Paraaortic lymph node (tissue), 1 donor: ENCODE results near the gene TMEM81.

DNA sequence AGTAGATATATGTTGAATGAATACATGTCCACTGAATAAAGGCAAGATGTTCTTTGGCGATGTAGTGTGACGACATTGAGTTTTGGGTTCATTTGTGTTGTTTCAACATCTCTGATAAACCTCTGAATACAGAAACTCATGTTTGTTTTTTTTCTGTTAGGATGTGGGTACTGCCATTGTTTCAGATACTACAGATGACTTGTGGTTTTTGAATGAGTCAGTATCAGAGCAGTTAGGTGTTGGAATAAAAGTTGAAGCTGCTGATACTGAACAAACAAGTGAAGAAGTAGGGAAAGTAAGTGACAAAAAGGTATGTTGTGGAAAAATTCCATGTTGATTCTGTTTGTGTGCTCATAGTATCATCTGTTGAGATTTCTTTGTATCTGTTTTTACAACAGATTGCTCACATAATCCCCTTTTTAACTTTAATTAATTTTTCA lies 28.2 kb downstream of the MDM4 start:
- PRO-cap = no peak

DNA sequence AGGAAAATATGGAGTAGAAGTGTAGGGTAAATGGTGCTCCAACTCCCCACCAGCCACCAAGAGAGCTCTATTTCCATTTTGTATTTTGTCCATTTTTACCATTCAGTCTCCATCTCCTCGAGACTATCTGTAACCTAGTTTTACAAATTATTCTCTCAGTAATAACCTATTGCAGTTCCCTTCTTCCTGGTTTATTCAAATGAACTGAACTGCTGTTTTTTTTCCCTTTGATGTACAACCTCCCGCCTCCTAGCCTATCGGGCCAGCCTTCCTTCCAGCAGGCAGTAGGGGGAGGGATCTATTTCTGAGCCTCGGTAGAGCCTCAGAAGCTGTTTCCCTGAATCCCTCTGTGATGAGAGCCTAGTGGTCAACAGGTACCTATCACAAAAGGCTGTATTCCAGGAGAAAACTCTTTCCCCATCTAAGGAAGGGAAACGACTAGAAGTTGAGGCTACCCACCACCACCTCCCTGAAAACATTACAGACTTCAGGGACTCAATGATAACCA lies 50.0 kb downstream of the MDM4 start:
- PRO-cap = no peak

GRCh38 chr1:204923848-204925013 lies 95.8 kb downstream of the NFASC start:
- PRO-cap = no peak

DNA sequence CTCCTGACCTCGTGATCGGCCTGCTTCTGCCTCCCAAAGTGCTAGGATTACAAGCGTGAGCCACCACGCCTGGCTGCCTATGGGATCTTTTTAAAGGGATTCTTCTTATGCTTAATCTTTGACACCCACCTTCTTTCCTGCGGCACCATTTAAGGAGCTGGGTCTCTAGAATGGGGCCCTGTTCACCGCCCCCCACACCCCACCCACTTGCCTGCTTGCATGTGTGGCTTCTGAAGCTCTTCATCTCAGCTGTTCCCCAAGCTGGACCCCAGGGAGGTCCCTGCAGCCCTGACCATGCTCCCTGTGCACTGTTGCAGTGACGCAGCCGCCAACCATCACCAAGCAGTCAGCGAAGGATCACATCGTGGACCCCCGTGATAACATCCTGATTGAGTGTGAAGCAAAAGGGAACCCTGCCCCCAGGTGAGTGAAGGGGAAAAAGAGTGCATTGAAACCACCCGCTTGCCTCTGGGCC lies 91.3 kb upstream of the CNTN2 start:
- PRO-cap = no peak

DNA sequence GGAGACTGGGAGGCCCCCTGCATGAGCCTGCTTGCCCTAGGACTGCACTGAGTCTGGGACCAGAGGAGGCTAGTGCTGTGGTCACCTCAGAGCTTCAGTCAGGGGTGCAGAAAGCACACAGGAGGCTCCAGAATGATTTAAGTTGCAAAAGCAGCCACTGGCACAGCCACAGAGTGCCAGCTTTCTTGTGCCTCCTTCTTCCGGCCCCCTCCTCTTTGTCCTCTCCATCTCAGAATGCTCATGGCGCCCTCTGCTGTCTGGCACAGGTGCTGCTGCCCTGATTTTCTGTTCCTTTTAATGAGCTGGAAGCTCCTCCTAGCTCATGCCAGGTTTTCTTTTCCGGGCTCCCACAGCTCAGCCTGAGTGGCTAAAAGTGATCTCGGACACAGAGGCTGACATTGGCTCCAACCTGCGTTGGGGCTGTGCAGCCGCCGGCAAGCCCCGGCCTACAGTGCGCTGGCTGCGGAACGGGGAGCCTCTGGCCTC lies 18.5 kb downstream of the CNTN2 start:
- PRO-cap = no peak

DNA sequence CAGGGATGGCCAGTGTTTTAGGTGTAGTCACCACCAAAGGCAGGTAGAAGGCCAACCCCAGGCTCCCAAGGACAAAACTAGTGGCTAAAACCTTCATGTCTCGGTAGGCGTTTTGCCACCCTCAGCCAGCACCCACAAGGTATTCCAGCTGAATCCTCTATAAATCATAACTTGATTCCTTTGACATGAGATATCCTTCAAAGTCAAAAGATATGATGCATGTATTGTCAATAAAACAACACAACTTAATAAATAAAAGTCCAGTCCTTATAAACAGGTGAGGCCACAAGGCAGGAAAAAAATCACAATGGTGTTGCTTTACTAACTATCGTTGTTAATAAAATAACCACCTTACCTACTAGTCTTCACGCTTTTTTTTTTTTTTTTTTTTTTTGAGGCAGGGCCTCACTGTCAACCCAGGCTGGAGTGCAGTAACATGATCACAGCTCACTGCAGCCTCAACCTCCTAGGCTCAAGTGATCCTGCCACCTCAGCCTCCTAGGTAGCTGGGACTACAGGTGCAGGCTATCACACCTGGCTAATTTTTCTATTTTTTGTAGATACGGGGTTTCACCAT lies at the start of gene TMEM81:
Gene TMEM81 (minus strand): TSS at position 237 of the 577 bp plus-strand sequence.
- PRO-cap = no peak

- PRO-cap = no peak
Observed at GRCh38 chr1:205096636-205097085, 12.4 kb upstream of the TMEM81 start.

- PRO-cap = no peak
Observed at GRCh38 chr1:205256100-205256463, 28.3 kb downstream of the TMCC2 start.

DNA sequence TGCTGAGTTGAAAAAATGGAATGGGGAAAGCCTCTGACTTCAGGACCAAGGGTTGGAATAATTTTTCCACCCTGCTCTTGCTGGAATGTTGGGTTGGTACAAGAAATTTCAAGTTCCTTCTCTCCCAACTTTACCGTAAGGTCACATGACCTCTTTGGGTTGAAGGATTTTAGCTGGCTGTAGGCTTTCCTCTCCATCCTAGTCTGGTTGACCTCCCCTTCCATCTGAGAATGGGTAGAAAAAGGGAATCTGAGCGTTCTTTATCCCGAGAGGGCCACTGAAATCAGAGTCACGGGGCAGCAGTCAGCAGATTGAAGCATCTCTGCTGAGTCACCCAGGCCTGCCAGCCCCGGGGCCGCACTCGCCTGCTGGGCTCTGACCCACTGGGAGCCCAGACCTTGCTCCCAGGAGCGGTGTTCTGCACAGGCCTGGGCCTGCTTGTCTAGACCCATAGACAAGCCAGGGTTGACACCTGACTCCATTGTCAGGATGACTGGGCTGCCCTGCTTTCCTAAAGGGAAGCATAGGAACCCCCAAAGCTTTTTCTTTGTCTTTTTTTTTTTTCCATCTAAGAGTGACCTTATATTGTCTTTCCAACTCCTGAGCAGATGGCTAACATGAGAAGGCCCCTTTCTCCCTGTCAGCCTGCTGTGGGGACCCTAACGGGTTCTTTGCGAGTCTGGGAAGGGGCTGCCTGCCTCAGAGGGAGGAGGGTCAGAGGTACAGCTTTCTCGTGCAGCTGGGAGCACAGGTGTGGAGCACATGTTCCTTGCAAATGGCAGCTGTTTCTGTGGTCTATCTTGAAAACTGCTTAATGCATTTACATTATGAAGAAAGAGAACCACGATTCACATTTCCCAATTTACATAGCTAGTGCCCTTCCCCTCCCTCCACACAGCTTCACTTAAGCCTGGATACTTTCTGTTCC lies 31.2 kb downstream of the TMCC2 start:
- PRO-cap = no peak

- PRO-cap = bidirectional peak, plus-strand start at chr1:205314061, minus-strand start at chr1:205313949; bidirectional peak, plus-strand start at chr1:205314233, minus-strand start at chr1:205314120
Observed at GRCh38 chr1:205313508-205314650, 7.7 kb downstream of the NUAK2 start.

GRCh38 chr1:205320586-205321060 lies 922 bp downstream of the NUAK2 start:
- PRO-cap = no peak

DNA sequence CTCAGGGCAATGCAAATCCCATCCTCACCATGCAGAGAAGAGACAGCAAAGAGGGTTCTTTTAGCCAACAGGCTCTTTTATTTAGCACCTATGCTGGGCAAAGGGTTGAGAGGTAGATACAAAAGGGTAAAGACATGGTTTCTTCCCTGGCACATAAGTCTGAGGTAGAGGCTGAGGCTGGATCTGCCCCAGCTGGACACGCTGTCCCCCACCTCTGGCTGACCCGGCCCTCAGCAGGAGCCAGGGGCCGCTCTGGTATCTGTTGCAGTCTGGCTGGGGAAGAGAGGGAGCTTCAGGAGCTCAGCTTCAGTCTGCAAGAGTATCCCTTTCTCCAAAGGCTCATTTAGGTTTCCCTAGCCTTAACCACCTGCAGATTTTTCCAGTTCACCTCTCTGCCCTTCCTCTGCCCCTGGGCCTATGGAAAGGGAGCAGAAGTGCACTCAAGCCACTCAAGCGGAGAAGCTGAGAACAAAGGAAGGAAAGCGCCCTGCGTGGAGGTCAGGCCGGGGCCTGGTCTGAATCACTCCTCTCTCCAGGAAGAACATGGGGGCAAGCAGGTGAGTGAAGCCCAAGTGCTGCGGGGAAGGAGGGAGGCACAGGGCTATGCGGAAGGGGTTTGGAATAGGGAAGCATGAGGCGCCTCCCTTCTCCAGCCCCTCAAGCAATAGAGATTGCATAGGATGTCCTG lies 14.0 kb downstream of the BLACAT1 start:
- PRO-cap = no peak

DNA sequence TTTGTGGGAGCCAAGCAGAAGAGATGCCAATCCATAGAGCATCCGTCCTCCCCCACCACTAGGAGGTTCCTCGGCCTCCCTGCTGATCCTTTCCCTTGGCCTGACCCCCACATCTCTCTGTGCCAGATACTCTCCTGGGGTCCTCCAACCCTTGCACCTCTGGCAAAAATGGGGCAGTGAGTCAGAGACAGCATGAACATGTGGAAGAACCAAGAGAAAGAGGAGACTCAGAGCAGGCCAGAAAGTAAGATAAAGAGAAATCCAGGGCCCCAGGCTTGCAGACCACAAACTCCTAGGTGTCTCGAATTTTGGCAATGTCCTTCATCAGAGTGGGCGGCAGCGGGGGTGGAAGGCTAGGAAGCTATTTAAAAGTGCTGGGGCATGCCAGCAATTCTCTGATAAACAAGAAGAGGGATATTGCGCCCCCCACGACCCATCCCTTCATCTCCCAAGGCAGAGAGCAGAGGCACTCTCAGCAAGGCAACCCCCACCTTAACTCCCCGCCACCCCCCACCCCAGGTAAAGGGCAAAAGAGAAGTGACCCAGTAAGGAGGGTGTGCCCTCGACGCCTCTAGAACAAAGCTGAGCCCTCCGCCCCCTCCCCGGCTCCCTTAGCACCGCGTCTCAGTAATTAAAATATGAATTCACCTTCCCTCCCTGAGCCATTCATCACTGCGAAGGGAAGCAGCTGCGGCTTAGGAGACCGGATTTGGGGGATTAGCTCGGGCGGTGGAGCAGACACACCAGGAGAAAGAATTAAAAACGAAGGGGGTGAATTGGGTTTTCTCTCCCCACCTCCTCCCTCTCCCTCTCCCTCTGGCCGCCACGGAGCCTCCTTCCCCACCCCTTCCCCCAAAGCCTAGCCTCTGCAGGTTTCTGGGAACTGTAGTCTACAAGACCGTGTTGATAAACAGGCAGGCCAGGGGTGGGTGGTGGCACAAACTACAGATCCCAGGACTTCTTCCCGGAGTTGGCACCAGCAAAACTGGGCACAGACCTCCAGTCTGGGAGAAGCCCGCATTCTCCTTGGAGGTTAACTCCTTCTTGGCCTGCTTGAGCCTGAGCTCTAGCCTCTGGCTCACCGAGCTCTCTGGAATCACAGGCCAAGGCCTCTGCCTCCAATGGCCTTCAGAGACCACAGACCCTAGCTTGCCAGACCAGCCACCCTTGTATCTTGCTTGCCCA lies 11.1 kb downstream of the BLACAT1 start:
- PRO-cap = no peak

- PRO-cap = unidirectional peak, plus-strand start at chr1:205512658
Observed at GRCh38 chr1:205512502-205512873, 8.0 kb downstream of the CDK18 start.

- PRO-cap = no peak
Observed at GRCh38 chr1:205515534-205516154, 11.2 kb downstream of the CDK18 start.

GRCh38 chr1:205610865-205611891 lies 20.6 kb downstream of the ELK4 start:
- PRO-cap = no peak

DNA sequence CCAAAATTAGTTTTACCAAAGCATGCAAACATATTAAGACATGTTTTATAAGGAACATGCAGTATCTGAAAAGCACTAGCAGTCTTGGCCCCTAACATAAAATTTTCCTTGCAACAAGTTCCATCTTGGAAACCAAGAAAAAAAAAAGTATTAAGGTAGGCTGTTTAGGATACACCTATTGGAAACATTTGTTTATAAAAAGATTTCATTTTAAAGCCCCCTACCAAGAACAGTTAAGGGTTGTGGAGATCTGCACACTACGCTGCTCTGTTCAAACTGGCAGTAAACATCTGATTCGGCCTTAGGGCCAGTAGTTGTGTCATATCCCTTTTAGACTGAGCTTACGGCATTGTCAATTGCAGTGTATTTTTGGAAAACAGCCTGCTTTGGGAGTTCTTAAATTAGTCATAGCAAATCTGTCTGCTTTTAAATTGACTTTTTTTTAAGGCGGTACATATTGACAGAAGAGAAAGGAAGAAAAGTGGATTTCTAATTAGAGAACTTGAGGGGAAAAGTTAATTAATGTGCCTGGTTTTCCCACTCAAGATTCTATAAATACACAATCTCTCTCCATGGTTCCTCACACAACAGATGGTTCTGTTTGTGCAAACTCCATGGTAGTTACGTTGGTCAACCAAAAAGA lies 1.6 kb upstream of the ELK4 start:
- PRO-cap = no peak

DNA sequence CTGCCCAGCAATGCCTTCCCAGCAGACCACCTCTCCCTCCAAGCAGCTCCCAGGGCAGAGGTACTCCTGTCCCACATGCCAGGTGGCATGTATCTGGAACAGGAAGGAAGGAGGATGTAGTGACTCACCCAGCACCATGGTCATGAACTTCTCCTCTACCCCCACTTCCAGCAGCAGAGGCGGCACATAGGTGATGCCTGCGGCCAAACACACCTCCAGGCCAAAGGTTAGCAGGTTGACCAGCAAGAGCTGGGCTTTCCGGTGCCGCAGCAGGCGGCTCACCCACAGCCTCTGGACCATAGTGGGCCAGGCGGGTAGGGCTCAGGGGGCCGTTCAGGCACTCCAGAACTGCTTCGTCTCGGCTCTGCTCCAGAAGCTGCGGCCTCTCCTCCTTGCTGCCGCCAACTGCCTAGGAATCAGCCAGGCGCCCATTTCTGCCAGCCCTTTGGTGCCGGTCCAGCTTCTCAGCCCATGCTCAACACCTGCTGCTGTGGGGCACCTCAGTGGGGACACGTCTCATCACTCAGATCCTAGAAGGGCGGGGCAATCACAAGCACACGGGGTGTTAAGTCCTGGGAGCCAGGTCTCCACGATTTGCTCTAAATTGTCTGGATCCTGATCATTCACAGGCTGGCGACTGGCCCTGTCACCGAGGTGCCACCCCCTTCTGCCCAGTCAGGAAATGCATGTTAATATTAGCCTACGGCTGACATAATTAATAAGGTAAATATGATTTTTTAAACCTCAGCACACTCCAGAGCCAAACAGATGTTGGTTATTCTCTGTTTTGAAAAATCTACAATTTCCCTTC lies 15.7 kb downstream of the SLC45A3 start:
- PRO-cap = no peak

GRCh38 chr1:205671889-205672458 lies 8.3 kb downstream of the SLC45A3 start:
- PRO-cap = no peak

- PRO-cap = no peak
Observed at GRCh38 chr1:205726429-205726968, 23.5 kb downstream of the NUCKS1 start.